HCT116 (cell line): ENCODE data around the genes CNTN6, IL5RA, SUMF1 and ARL8B.

- RRBS, result no CpG with 5 or more reads among the region's 3 CpGs
These were observed 65.4 kb upstream of the CHL1 start for GRCh38 chr3:131213-131451.

DNA sequence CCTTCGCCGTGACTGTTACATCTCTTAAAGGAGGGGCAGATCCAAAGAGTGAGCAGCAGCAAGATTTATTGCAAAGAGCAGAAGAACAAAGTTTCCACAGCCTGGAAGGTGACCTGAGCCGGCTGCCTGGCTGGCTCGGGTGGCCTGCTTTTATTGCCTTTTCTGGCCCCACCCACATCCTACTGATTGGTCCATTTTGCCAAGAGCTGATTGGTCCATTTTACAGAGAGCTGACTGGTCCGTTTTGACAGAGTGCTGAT, 338.9 kb downstream of the CHL1 start:
- RRBS, result no CpG with 5 or more reads among the region's 5 CpGs

DNA sequence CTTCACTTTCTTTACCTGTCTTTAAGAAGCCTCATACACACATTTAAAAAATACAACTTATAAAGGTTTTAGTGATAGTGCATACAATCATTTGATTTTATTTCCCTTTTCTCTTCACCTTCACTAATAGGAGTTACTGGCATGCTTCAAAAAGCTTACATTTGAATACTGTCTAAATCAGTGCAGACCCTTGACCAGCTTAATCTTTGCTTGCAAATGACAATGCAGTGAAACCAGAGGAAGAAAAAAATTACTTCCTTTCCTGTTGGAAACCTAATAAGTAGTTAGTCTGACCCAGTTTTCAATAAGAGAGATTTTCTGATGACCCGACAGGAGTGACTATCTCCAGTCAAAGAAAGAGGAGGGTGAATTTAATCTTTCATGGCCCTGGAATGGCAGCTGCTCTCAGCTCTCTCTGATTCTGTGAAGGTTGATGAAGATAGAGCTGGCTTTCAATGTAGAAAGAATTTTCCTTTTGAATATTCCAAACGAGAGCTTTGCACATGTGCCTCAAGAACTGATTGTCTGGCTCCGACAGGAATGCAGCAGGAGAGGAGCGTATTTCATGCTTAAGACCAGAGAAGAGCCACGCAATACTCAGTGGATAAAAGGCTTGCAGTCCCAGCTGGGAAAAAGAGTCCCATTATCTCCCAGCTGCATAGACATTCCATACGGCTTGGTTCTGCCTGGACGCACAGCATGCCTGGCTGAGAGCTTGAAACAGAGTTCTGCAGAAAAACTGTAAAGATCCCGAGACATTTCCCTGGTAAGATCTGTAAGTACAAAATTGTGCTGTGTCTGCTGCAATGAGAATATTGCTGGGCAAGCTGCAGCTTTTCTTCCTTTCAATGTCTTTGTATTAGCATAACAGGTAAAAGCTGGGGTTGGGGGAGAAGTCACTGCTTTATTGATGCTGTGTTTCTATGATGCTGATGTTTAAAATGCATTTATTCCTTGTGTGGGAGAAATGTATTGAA, at the start of gene CNTN6:
CNTN6 (plus strand) TSS at position 670 of the 977 bp plus-strand sequence.
- RRBS, result no CpG with 5 or more reads among the region's 8 CpGs

DNA sequence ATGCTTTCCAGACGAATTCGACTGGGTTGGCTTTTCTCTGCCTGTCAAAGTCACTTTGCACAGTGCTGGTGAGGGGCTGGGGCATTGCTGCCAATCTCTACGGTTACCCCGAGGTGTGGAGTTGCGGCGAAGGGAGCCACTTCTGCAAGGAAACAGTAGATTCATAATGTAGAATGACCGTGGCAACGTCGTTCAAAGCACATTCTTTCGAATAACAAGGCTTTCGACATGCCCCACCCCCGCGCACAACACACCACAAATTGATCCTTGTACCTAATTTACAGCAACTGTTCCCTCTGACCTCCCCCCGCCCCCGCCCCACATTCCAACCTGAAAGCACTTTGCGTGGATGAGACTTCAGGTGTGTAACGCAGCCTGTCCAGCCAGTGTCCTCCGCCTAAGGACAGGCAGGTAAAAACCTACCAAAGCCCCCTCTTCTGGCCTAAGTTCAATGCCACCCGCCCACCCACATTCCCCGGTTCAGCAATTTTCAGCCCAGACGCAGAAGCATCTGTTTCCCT, 789 bp upstream of the CNTN4 start:
- RRBS, result 81% methylated on average over 2 of the region's 21 CpGs

DNA sequence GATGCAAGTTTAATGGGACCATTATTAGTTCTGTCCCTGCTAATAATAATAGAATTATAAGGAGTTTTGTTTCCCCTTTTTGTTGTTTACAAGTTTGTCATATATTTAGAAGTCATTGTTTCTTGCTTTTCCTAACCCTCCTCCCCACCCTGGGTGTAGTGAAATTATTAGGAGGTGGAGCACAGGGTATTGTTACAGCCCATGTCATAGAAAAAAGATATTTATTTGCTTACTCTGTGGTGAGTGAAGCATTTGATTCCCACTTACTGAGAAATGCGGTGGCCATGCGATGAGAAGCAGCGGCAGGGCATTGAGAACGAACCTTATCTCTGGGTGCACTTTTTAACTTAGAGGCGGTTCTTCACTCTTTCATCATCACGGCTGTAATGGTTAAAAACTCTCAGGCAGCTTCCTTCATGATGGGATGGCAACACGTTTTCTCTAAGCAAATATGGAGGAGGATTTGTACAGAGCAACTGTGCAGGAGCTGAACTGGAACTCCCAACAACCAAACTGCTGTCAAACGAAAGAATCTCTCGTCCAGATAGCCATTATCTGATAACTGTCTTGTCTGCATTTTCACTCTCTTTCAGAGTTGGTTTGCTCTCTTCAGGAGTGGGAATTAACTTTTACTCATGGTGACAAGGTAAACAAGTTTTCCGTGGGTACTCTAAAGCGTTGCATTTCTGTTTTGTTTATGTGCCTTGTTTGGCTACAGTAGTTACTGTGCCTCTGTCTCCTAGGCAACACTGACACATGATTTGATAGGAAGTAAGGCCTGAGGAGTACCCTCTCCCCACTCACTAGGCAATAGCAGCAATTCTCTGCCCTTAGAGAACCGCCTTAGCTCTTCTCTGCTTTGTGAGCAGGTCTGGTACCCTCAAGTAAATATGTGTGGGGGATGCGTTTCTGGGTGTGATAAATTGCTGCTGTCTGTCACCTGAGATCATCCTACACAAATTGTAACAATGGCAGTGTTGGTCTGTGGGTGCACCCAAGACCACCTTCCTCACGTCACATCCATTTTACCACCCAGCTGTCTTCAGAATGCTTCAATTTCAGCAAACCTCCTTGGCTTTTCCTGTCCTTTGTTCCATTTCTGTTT, at the start of gene IL5RA:
IL5RA (minus strand) TSS at position 697 of the 1,105 bp plus-strand sequence.
- RRBS, result no CpG with 5 or more reads among the region's 14 CpGs

- RRBS, result 1% methylated on average over 20 of the region's 54 CpGs
These were observed 778 bp downstream of the TRNT1 start for GRCh38 chr3:3127146-3128290.

- RRBS, result no CpG with 5 or more reads among the region's 3 CpGs
These were observed 192.4 kb downstream of the LRRN1 start for GRCh38 chr3:3991597-3992000.

- RRBS, result no CpG with 5 or more reads among the region's 22 CpGs
These were observed 49.8 kb upstream of the SETMAR start for GRCh38 chr3:4253341-4253875.

- RRBS, result no CpG with 5 or more reads among the region's 1 CpG
These were observed 3.3 kb downstream of the SETMAR start for GRCh38 chr3:4306447-4306881.

DNA sequence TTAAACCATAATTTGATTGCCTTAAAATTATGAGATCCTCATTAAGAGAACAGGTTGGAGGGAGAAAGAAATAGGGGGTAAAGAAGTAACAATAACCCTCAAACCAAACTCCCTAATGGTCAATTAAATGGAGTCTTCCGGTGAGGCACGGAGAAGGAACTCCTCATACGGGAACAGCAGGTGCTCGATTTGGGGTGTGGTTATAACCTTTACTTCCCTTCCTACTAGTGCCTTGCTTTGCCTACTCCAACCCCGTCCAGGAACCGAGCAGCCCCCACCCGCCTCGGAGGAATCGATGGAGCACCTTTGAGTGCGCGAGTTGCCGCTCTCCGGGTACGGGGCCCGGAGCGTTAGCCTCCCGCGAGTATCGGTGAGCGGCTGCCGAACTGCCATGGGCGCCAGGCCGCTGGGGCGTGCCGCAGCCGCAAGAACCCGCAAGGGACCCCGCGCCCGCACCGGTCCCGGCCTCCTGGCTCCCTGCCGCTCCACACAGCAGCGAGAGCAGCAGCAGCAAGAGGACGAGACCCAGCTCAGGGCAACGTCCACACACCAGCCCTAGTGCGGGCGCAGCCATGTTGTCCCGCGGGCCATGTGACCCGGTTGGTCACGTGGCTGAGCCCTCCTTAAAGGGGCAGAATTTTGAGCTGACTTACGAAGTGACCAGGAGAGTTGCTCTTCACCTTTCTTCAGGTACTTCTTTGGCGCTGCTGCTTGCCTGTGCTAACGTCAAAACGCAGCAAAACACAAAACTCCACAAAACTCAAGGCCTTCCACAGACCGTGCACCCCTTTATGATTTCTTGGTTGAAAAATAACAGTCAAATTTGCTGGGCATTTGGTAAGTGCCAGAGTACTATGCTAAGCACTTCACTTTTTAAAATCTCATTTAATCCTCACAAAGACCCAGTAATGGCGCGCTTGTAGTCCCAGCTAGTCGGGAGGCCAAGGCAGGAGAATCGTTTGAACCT, at the start of gene SUMF1:
SUMF1 (minus strand) TSS at position 598 of the 967 bp plus-strand sequence.
- RRBS, result 0% methylated on average over 12 of the region's 51 CpGs

DNA sequence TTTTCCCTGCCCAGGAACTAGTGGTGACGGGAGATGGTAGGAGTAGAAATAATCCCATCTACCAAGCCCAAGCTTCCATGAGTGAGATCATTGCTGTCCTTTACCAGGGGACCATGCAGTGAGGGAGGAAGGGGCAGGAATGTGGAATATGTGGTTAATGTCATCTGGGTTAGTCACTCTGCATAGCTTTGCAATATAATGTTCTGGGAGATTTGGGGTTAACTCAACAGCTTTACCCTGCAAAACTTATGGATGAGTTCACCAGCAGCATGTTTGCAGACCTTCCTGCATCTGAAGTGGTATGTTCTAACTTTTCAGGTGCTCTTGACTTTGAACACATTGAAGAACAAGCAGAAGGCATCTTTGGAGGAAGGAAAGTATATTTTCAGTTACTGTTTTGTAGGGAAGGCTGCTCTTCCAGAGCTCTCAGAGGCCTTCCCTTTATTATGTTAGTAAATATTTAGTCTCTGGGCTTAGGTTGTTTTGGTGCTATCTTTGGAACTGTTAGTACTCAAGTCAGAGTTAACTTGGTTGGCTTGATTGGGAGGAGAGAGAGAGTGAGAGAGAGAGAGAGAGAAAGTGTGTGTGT, 188.0 kb downstream of the ITPR1 start:
- RRBS, result no CpG with 5 or more reads among the region's 1 CpG

DNA sequence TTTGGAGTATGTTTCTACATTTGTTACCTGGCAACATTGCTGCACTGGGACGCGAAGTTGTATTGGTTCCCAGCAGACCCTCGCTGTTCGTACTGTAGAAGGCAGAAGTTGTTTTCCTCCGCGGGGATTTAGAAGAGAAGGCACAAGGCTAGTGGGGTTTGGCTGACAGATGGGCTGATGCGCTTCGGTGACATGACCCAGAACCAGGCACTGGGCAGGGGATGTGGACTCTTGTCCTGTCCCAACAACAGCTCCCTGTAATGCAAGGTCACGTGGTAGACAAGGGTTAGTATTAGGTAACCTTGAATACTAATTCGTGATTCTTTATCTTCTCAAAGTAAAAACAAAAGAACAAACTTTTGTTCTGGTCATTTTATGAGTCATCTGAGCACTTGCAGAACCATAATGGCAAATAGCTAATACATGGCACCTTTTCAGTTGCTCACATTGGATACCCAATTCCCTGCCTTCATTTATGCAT, 230.4 kb upstream of the BHLHE40 start:
- RRBS, result no CpG with 5 or more reads among the region's 10 CpGs

DNA sequence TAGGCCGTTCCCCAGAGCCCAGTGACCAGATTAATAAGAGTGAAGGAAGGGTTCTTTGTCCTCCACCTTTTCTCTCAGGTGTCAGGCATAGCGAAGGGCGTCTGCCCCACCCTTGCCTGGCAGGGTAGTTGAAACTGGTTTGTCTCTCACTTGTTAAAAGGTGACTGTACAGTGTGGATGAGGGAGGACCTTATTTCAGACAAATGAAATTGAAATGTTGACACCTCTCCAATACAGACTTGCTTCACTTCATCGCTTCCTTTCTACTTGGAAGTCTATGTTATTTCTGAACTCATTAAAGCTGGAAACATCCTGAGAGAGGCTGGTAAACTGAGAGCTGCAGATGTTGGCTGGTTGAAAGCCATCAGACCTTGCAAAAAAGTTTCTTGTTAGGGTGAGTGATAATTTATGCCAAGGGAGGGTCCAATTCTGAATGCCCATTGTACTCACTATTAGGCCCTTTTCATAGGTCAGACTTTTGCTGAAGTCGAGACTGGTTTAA, 223.5 kb upstream of the BHLHE40 start:
- RRBS, result no CpG with 5 or more reads among the region's 5 CpGs

DNA sequence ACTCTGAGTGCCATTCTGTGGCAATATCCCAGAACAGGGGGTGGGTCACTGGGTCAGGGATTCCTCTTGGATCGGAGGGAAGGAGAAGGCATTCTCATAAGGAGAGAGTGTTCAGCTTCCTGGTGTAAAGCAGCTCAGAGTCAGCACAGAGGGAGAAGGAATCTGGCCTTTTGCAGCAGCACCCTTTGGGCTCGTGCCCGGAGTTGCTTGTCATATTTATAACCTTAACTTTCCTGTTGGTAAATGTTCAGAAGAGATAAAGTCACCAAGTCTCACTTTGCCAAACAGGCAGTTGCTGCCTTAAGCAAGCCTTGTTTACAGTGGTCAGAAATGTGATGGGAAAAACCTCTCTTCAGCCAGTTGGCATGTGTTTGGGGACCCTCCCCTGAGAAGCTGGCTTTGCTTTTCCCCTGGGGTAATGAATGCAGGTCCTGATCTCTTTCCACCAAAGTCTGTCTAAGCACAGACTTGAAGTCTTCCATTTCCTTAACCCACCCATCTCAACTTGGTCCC, 207.0 kb upstream of the BHLHE40 start:
- RRBS, result no CpG with 5 or more reads among the region's 3 CpGs

DNA sequence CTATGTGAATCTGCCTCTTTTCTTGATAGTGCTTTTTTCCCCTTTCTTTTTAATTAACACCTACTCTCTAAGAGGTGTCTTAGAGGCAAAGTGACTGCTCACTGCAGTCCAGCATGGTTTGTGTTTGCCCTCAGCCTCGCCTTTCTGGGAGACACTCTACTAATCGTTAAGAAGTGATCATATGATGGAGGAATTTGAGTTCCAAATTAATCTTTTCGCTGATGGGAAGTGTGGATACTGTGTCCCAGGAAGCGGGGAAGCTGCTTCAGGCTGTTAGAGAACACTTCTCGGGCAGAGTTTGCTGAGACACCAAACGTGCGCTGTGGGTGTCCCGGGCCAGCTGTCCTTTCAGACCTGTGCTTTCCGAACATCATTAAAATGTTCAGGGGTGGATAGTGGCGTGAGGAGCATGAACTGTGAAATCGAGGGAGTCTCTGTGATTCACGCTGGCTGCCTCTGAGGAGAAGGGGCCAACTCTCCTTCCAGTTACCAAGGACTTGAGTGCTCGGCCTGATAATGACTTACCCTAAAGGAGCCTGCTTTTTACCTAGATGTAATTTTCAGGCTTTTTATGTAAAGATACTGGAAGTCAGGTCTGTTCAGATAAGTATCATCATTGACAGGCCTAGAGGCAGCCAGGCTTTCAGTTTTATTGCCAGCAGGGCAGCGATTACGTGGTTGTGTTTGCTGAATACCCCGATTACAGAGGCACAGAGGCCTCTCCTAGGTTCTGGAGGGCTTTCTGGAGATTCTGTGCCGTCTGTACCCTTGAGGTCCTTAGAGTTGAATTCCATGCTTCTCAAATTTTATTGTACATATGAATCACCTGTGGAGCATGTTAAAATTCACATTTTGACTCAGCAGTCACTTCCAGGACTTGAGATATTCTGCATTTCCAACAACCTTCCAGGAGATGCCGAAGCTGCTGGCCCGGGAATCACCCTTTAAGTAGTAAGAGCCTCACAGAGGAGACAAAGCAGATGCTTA, 160.4 kb upstream of the BHLHE40 start:
- RRBS, result no CpG with 5 or more reads among the region's 19 CpGs

GRCh38 chr3:4829399-4829878, 149.8 kb upstream of the BHLHE40 start:
- RRBS, result no CpG with 5 or more reads among the region's 3 CpGs

DNA sequence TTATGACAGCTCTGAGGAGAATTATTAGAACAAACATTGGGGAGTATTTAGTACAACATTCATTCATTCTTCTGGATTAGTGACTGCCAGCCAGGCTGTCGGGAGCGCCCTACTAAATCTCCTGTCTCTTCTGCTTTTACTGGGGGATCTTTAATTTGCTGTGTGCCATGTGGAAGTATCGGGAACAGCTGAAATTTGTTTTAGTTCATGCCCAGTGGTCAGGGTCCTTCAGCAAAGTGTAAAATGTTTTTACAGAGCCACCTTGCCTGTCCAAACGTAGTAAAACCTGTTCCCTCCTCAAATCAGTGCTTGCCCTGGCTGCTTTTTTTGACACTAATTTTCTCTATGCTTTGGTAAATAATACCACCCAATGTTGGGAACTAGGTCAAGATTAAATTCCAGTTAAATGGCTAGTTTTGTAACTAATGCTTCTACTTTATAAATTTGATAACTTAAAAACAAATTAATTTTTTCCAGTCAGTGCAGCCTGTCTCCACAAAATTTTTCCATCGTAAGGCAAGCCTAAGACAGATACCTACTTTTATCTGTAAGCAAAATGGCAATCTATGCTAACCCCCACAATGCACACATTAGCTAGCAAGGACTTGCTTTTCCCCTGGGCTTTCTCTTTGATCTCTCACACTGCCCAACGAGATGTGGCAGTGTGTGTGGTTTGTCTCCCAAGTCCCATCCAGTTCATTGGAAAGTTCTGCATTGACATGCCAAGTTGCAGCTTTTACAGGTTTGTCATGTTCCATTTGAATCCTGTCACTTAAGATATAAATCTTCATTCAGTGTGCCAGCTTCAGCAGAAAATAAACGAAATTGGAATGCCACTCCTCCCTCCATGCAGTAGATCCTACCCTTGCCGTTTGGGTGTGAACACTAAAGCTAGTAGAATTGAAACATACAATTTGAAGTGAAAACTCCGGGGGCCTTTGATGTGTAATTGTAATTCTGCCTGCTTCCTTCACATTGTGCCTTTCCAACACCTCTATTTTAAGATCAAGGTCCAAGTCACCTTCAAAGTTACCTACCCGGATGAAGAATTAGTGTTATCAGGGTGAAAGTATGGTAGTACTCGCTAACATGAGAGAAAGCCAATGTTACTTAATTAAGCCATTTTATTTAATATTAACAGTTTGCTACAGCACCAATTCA, 131.2 kb upstream of the BHLHE40 start:
- RRBS, result 100% methylated on average over 1 of the region's 11 CpGs

GRCh38 chr3:4984602-4985025, 5.4 kb downstream of the BHLHE40 start:
- RRBS, result no CpG with 5 or more reads among the region's 7 CpGs

DNA sequence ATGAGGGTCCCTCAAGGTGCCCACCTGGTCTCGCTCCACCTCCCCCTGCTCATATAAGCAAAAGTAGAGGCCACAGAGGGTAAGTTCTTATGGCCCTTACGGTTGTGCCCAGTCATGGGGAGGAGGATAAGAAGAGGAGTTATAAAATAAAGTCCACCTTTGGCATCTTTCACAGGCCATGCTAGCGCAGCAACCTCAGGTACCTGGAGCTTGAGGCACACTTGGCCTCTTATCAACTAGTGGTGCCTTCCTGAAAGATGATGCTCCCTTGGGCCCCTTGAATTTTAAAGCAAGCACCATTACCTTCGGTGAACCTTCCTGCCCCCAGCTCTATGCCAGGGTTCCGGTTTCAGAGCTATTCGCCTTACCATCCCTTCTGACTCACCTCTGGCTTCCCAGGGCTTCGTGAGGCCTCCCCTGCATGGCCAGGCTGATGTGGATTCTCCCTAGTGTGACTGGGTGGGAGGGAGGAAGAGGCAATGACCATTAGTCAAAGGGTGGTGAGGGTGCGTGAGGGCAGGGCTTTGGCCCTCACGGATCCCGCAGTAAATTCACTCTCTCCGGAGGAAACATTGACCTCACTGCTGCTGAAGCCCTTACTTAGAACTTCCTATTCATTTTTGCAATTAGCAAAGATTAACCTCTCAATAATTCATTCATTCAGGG, 16.2 kb downstream of the BHLHE40 start:
- RRBS, result no CpG with 5 or more reads among the region's 11 CpGs

- RRBS, result 1% methylated on average over 31 of the region's 77 CpGs
These were observed at the start of gene ARL8B for GRCh38 chr3:5121871-5122739. TSS of gene ARL8B (plus strand) at chr3:5122292.